A549 (cell line): ENCODE data around the gene SEMA6A.

- PRO-cap, result no peak
CAGE:
- cytosol, long polyA plus RNA, result no peak
- long polyA plus RNA, result no peak
- nucleus, long polyA plus RNA, result no peak
These were observed 94.5 kb downstream of the COMMD10 start for GRCh38 chr5:116179299-116179764.

GRCh38 chr5:116193720-116194251 lies 109.0 kb downstream of the COMMD10 start:
- PRO-cap, result no peak
CAGE:
- cytosol, long polyA plus RNA, result no peak
- long polyA plus RNA, result no peak
- nucleus, long polyA plus RNA, result start-site peak on the plus strand at chr5:116194173-116194226, 6 and 19 reads in 2 replicates

DNA sequence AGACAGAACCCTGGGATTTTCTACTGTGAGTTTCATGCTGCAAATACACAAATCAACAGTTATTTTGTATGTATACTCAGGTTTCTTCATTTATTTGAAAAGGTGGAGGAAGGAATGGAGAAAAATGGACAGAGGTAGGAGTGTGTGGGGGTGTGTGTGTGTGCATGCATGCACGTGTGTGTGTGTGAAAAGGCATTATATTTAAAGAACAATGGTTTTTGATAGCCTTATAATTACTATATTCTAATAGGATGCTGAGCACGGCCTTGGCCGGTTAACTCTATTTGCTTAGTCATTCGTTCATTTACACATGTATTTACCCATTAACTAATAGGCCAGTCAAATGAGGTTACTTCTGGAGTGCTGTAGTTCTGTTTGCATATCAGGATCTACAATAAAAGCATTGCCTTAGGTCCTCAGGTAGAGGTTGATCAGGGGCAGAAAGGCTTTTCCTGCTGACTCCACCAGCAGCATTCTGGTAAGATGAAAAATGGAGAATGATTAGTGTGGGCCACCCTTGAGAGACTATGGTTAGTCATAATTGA lies 218.9 kb downstream of the COMMD10 start:
- PRO-cap, result no peak
CAGE:
- cytosol, long polyA plus RNA, result no peak
- long polyA plus RNA, result no peak
- nucleus, long polyA plus RNA, result no peak

DNA sequence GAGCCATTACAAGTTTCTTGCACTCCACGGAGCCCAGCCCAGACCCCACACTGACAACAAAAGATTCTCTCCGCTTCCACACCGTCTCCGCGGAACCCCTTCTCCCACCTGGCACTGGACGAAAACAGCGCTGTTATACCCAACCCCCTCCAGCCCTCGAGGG lies 1.1 kb downstream of the SEMA6A start:
- PRO-cap, result no peak
CAGE:
- cytosol, long polyA plus RNA, result no peak
- long polyA plus RNA, result no peak
- nucleus, long polyA plus RNA, result no peak

DNA sequence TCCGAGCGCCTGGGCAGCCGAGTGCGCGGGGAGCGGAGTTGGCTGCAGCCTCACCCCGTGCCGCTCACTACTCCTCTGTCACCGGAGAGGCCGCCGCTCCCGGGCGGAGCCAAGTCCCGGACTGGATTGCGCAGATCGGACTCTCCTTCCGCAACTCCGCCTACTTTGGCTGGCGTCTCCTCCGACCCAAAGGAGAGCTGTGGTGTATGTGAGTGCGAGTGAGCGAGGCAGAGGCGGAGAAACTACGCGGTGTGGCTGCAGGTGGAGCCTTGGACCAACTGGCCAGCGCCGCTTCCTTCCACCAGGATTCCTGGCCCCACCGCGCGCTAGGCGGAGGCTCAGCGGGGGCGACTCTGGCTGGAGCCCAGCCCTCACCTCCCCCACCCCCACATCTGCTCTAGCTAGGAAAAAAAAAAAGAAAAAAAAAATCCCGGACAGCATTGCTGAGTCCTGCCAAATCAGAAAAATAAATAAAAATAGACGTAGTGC lies at the start of gene SEMA6A:
Gene SEMA6A (minus strand): TSS at position 77 of the 489 bp plus-strand sequence.
- PRO-cap, result bidirectional peak, plus-strand start at position 190 of the sequence, minus-strand start at position 78 of the sequence
CAGE:
- cytosol, long polyA plus RNA, result no peak
- long polyA plus RNA, result no peak
- nucleus, long polyA plus RNA, result no peak

DNA sequence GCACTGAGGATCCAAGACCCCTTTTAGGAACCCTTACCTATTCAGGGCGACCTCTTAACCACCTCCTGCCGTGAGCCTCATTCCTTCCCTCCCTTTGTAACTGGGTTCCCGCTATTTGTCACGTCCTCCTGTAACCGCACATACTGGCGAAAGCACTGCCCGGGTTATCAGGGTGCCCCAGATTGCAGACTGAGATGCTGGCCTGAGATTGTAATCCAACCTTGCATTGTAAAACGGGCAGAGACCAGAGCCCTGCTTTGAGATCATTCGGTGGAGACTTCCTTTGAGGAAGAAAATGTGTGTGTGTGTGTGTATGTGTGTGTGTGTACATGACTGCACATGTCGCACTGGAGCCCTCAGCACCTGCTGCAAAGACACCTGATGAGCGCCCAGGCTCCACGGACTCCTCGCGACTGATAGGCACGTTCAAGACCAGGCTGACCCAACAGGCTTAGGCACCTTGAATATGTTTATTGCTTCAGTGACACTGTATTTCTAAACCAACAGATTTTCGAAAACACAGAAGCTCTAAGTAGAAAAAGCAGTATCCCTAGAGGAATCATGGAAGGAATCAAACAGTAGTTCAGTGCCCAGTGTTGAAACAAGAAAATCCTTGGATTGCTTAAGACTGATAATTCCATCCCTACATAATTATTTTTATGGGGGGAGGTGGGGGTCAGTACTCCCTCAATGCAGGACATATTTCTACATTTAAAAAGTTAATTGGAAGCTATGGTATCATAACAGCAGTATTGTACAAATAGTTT lies 86.5 kb upstream of the TNFAIP8 start:
- PRO-cap, result no peak
CAGE:
- cytosol, long polyA plus RNA, result no peak
- long polyA plus RNA, result no peak
- nucleus, long polyA plus RNA, result no peak

- PRO-cap, result no peak
CAGE:
- cytosol, long polyA plus RNA, result no peak
- long polyA plus RNA, result no peak
- nucleus, long polyA plus RNA, result no peak
These were observed 65.7 kb upstream of the TNFAIP8 start for GRCh38 chr5:119290117-119290582.

- PRO-cap, result no peak
CAGE:
- cytosol, long polyA plus RNA, result no peak
- long polyA plus RNA, result no peak
- nucleus, long polyA plus RNA, result no peak
These were observed 33.5 kb upstream of the HSD17B4 start for GRCh38 chr5:119418707-119419236.

DNA sequence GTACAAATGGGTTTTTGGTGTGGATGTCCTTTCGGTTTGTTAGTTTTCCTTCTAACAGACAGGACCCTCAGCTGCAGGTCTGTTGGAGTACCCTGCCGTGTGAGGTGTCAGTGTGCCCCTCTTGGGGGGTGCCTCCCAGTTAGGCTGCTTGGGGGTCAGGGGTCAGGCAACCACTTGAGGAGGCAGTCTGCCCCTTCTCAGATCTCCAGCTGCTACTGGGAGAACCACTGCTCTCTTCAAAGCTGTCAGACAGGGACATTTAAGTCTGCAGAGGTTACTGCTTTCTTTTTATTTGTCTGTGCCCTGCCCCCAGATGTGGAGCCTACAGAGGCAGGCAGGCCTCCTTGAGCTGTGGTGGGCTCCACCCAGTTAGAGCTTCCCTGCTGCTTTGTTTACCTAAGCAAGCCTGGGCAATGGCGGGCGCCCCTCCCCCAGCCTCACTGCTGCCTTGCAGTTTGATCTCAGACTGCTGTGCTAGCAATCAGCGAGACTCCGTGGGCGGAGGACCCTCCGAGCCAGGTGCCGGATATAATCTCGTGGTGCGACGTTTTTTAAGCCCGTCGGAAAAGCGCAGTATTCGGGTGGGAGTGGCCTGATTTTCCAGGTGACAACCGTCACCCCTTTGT lies 150.7 kb downstream of the FAM170A start:
- PRO-cap, result no peak
CAGE:
- cytosol, long polyA plus RNA, result no peak
- long polyA plus RNA, result no peak
- nucleus, long polyA plus RNA, result no peak

DNA sequence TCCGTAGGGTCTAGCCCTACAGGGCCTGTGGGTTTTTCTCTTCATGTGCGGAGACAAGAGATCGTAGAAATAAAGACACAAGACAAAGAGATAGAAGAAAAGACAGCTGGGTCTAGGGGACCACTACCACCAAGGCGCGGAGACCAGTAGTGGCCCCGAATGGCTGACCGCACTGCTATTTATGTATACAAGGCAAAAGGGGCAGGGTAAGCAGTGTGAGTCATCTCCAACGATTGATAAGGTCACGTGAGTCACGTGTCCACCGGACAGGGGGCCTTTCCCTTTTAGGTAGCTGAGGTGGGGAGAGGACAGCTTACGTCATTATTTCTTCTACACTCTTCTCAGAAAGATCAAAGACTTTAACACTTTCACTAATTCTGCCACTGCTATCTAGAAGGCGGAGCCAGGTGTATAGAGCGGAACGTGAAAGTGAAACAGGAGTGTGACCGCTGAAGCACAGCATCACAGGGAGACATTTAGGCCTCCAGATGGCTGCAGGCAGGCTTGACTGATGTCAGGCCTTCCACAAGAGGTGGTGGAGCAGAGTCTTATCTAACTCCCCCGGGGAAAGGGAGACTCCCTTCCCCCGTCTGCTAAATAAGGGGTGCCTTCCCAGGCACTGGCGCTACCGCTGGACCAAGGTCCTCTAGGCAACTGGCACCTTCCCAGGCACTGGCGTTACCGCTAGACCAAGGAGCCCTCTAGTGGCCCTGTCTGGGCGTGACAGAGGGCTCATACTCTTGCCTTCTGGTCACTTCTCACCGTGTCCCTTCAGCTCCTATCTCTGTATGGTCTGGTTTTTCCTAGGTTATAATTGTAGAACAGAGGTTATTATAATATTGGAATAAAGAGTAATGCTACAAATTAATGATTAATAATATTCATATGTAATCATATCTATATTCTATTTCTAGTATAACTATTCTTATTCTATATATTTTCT lies 6.1 kb upstream of the PRR16 start:
- PRO-cap, result no peak
CAGE:
- cytosol, long polyA plus RNA, result no peak
- long polyA plus RNA, result no peak
- nucleus, long polyA plus RNA, result no peak

GRCh38 chr5:123019622-123020024 lies 16.9 kb downstream of the PPIC start:
- PRO-cap, result no peak
CAGE:
- cytosol, long polyA plus RNA, result no peak
- long polyA plus RNA, result no peak
- nucleus, long polyA plus RNA, result no peak

DNA sequence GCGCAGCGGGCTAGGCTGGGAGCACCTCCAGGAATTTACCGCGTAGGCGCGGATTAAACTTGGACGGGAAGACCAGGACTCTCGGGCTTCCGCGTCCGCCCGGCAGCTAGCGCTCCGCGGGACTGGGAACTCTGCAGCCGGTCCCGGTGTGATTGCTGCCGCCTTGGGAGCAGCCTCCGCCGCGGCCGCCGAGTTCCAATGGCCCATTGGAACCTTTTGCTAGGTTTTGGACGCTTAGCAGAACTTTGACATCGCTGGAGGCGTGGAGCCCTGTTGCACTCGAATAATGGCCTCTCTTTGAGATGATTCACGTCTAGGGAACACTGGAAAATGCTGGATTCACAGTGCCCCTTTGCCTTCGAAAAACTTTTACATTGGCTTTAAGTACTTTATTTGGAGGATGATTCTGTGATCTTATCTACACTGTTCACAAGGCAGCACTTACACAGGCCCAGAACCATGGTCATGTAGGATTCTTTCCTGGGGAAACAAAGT lies 459 bp upstream of the PPIC start:
- PRO-cap, result no peak
CAGE:
- cytosol, long polyA plus RNA, result no peak
- long polyA plus RNA, result no peak
- nucleus, long polyA plus RNA, result no peak

GRCh38 chr5:123089937-123090987 lies 1.2 kb downstream of the PRDM6 start:
- PRO-cap, result no peak
CAGE:
- cytosol, long polyA plus RNA, result no peak
- long polyA plus RNA, result no peak
- nucleus, long polyA plus RNA, result no peak

DNA sequence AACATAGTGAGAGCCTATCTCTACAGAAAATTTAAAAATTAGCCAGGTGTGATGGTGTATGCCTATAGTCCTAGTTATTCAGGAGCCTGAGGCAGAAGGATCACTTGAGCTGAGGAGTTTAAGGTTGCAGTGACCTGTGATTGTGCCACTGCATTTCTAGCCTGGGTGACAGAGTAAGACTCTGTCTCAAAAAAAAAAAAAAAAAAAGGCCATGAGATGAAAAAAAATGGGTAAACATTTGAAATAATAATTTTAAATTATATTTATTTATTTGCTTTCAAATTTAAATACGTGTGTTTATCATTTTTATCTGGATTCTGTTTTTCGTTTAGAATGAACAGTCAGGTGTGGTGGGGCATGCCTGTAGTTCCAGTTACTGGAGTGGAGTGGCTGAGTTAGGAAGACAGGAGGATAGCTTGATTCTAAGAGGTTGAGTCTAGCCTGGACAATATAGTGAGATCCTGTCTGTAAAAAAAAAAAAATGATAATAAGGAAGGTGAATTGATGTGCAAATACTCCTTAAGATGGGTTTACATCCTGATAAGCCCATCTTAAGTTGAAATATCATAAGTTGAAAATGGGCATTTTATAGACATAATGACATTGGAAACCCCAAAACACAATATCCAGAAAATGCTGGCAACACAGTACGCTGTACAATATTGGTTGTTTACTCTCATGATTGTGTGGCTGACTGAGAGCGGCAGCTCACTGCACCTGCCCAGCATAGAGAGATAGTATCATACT lies 36.5 kb downstream of the CSNK1G3 start:
- PRO-cap, result no peak
CAGE:
- cytosol, long polyA plus RNA, result no peak
- long polyA plus RNA, result no peak
- nucleus, long polyA plus RNA, result no peak

GRCh38 chr5:123609357-123610139 lies 97.6 kb downstream of the CSNK1G3 start:
- PRO-cap, result no peak
CAGE:
- cytosol, long polyA plus RNA, result no peak
- long polyA plus RNA, result no peak
- nucleus, long polyA plus RNA, result no peak

DNA sequence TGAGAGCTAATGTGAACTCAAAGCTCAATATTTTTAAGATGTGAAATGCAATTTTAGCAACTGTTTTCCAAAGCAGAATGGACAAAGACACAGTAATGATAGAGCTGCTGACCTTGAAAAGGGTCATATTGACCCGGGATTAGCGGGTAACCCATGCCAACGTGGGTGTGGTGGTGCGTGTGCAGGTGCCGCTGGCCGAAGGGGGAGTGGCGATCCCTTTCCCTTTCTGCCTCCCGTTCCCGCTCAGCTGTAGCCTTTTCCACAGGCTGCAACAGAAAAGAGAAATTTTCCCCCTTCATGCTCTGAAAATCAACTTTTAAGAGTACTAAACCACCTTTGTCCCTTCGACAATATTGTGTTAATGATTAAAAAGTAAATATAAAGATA lies 105.3 kb downstream of the ZNF608 start:
- PRO-cap, result no peak
CAGE:
- cytosol, long polyA plus RNA, result no peak
- long polyA plus RNA, result no peak
- nucleus, long polyA plus RNA, result no peak

DNA sequence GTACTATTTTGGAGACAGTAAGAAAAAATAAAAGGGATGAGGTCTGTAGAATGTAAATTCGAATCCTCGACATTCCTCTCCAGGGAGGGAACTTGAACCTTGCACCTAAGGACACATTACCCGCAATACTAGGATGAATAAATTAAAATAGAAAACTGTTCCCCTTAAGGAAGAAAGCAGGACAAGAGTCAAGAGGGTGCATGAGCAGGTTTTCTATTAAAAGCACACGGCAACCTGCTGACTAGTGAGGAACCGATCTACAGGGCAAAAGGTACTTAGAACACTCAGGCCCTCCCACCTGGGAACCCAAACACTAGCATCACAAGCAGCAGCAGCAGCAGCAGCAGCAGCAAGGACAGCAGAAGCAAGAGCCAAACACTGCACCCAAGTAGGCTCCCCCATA lies 2.9 kb downstream of the ZNF608 start:
- PRO-cap, result no peak
CAGE:
- cytosol, long polyA plus RNA, result no peak
- long polyA plus RNA, result no peak
- nucleus, long polyA plus RNA, result no peak

- PRO-cap, result no peak
CAGE:
- cytosol, long polyA plus RNA, result no peak
- long polyA plus RNA, result no peak
- nucleus, long polyA plus RNA, result no peak
These were observed 1.1 kb downstream of the ZNF608 start for GRCh38 chr5:124745429-124745673.

GRCh38 chr5:126479631-126480338 lies 56.6 kb downstream of the GRAMD2B start:
- PRO-cap, result no peak
CAGE:
- cytosol, long polyA plus RNA, result no peak
- long polyA plus RNA, result no peak
- nucleus, long polyA plus RNA, result no peak

GRCh38 chr5:126508470-126509334 lies 85.5 kb downstream of the GRAMD2B start:
- PRO-cap, result no peak
CAGE:
- cytosol, long polyA plus RNA, result no peak
- long polyA plus RNA, result no peak
- nucleus, long polyA plus RNA, result no peak